ENCODE measurements around the genes SSRP1, ZDHHC5, OR9Q1, OR5B21 and OR4D11.

- PRO-cap: no peak
- RRBS: no CpG with 5 or more reads among the region's 7 CpGs
Observed at GRCh38 chr11:57323485-57324026, 1.2 kb downstream of the TNKS1BP1 start.

GRCh38 chr11:57334947-57336225, at the start of gene SSRP1:
TSS of gene SSRP1 (minus strand) at chr11:57335892.
- PRO-cap: bidirectional peak, plus-strand start at chr11:57335520, minus-strand start at chr11:57335457; bidirectional peak, plus-strand start at chr11:57335953, minus-strand start at chr11:57335870; bidirectional peak, plus-strand start at chr11:57336116, minus-strand start at chr11:57336083
- RRBS: under 1% methylated on average over 28 of the region's 80 CpGs

GRCh38 chr11:57349641-57350254, 11.6 kb downstream of the P2RX3 start:
- PRO-cap: no peak
- RRBS: no CpG with 5 or more reads among the region's 27 CpGs

- PRO-cap: bidirectional peak, plus-strand start at chr11:57434804, minus-strand start at chr11:57434749
- RRBS: no CpG with 5 or more reads among the region's 8 CpGs
Observed at GRCh38 chr11:57434348-57435218, 7.7 kb upstream of the SLC43A3 start.

DNA sequence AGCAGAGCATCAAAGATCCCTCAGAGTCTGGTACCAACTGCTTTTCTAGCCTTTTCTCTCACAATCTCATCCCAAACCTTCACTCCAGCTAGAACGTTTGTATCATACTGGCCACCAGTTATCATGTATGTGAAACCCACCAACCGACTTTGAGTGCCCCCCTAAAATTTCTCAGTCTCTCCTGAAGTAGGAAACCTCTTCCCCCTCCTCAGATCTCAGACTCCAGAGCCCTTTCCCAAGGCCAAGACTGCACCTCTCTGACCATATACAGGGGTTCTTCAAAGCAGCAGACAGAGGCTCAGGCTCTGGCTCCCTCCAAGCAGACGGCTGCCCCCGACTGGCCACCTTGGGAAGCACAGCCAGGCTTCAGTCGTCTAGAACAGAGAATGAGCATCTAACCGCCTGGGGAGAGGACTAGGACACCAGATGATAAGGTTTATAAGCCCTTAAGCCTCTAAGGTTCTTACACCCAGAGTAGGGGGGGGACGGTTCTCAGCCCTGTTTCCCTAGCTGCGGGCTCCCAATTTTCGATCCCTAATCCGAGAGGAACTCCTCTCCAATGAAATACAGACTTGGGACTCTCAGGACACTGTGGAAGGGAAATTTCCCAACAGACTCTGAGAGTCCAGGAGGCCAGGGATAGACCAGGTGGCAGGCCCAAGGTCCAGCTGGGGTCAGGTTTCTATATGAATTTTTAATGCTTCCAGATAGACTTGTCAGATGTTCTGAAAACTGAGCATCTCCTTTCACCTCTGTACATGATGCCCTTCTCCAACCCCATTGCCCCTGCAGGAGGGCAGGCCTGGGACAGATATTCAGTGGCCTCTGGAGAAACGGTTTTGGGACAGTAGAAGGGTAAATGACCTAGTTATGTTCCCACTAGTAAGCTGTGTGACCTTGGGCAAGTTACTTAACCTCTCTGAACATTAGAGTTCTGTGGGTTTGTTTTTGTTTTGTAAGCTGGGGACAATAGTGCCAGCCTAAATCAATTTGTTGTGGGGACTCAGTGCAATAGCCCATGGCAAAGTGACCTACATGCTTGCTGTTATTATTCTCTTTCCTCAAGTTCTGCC, 20.2 kb downstream of the RTN4RL2 start:
- PRO-cap: no peak
- RRBS: no CpG with 5 or more reads among the region's 11 CpGs

GRCh38 chr11:57485608-57486189, 25.4 kb downstream of the RTN4RL2 start:
- PRO-cap: no peak
- RRBS: no CpG with 5 or more reads among the region's 9 CpGs

- PRO-cap: no peak
- RRBS: no CpG with 5 or more reads among the region's 12 CpGs
Observed at GRCh38 chr11:57491515-57492159, 23.9 kb downstream of the SLC43A1 start.

DNA sequence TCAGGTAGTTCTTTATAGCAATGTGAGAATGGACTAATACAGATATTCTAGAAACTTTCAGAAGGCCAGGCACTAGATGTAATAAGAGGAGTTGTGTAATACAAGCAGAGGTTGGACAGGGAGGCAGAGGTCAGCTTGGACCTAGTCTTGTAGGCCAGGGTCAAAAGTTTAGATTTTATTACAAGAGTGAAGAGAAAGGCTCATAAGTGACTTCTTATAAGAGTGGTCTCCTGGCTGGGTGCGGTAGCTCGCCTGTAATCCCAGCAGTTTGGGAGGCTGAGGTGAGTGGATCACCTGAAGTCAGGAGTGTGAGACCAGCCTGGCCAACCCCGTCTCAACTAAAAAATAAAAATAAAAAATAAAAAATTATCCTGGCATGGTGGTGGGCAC, 9.1 kb upstream of the SERPING1 start:
- PRO-cap: no peak
- RRBS: no CpG with 5 or more reads among the region's 3 CpGs

DNA sequence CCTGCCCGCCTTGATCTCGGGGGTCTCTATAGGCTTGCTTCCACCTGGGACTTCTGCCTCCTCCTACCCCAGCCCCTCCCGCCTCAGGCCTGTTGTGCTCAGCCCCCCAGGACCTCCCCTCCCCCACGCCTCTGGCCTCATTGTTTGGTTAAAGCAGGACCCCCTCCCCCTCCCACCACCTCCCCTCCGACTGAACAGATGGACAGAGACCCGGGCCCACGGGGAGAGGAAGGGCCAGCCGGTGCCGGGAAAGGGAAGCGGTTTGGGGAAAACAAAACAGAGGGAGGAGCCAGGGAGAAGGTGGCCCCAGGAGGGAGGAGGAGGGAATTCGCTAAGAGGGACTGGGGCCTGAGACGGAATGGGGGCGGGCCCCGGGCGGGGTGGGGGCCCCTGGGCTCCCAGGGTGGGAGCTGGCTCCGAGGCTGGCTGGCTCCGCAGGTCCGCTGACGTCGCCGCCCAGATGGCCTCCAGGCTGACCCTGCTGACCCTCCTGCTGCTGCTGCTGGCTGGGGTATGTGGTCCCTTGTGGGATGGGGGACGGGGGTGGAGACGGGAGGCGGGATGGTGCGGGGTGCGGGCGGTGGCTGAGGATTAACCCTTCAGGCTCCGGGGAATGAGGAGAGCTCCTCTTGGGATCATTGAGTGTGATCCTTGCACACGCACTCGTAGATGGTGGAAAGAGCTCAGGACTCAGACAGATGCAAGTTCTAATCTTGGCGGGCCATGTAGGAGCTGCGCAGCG, 497 bp downstream of the SERPING1 start:
- PRO-cap: no peak
- RRBS: no CpG with 5 or more reads among the region's 33 CpGs

DNA sequence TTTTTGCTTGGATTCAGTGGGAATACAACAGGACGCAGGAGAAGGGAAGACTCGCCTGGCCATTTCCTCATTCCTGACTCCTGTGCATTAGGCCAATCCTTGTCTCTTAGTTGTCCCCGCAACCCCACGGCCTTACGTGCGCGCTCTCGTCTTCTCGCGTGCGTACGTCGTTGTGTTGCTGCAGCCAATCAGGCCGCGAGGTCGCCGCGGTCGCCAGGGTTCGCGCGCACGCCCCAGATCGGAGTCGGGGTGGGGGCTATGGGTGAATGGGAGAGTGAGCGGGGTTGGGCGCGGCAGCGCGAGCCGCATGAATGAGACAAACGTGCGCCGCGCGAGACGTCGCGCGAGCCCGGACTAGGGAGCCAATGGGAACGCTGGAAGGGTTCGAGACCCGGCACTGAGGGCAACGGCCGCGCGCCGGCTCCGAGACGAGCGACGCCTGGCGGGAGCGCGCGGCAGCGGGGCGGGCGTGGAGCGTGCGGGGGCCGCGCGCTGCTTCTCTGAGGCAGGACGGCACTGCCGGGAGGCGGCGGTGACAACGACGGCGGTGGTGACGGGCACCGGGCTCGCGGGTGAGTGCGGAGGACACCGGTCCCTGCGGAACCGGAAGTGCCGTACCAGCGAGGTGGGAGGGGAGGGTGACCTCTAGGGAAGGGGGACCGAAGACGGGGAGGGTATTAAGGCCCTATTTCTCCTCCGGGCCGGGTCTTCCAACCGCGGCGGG, at the start of gene ZDHHC5:
TSS of gene ZDHHC5 (plus strand) at position 499 of the 724 bp plus-strand sequence.
- PRO-cap: bidirectional peak, plus-strand start at position 503 of the sequence, minus-strand start at position 611 of the sequence
- RRBS: 1% methylated on average over 17 of the region's 89 CpGs

- PRO-cap: no peak
- RRBS: no CpG with 5 or more reads among the region's 5 CpGs
Observed at GRCh38 chr11:57680257-57680978, 12.5 kb downstream of the ZDHHC5 start.

- PRO-cap: no peak
- RRBS: no CpG with 5 or more reads among the region's 4 CpGs
Observed at GRCh38 chr11:57682149-57682717, 14.3 kb downstream of the ZDHHC5 start.

DNA sequence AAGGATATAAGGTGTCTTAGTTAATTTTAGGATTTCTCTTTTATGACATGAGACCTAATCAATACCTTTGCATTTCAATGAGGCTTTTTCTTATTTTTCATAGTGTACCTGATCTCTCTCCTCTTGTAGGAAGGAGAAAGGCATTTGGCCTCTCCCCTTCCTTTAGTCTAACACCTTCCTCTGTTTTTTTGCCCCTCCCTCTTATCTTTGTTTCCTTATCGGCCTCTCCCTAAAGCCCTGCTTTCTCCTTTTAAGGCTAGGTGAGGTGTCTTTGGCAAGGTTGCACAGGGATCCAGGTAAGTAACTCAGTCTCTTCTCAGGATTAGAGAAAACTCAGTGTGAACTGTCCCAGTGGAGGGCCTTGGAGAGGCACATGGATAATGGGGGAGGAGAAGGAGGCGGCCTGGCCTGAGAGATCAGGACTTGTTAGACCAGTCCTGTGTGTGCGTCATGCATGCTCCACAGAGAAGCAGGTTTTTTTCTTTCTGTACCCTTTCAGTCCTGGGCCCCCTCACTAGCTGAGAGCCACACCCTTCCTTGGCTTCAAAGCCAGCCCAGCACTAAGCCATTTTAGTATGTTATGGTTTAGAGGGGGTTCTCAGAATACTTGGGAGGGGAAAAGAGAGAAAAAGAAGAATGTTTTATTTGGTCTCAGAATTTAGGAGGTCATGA, 19.9 kb downstream of the CTNND1 start:
- PRO-cap: no peak
- RRBS: no CpG with 5 or more reads among the region's 3 CpGs

DNA sequence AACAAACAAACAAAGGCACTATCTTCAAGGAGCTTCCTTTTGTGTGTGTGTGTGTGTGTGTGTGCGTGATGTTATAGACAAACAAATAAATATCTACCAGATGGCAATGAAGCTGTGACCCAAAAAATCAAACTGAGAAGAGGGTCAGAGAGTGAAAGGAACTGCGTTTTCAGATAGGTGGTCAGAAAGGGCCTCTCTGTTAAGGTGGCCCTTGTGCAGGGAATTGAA, at the start of gene OR9Q1:
TSS of gene OR9Q1 (plus strand) at position 204 of the 228 bp plus-strand sequence.
- PRO-cap: no peak
- RRBS: no CpG with 5 or more reads among the region's 2 CpGs

GRCh38 chr11:58508007-58508481, at the start of gene OR5B21:
TSS of gene OR5B21 (minus strand) at chr11:58508105.
- PRO-cap: no peak
- RRBS: no CpG with 5 or more reads among the region's 1 CpG

GRCh38 chr11:58609715-58610650, 12.5 kb upstream of the CNTF start:
- PRO-cap: no peak
- RRBS: 96% methylated on average over 6 of the region's 8 CpGs

- PRO-cap: bidirectional peak, plus-strand start at chr11:58905371, minus-strand start at chr11:58905345; bidirectional peak, plus-strand start at chr11:58906021, minus-strand start at chr11:58905846
- RRBS: 7% methylated on average over 2 of the region's 73 CpGs
Observed at GRCh38 chr11:58905002-58906352, 33.8 kb upstream of the GLYATL1 start.

- PRO-cap: no peak
- RRBS: no CpG with 5 or more reads among the region's 6 CpGs
Observed at GRCh38 chr11:59058741-59059005, 27.4 kb upstream of the GLYATL1B start.

GRCh38 chr11:59503278-59503871, at the start of gene OR4D11:
TSS of gene OR4D11 (plus strand) at chr11:59503576.
- PRO-cap: no peak
- RRBS: no CpG with 5 or more reads among the region's 4 CpGs

- PRO-cap: no peak
- RRBS: no CpG with 5 or more reads among the region's 6 CpGs
Observed at GRCh38 chr11:59670098-59670500, 1.3 kb upstream of the PATL1 start.

Measured in MCF 10A (cell line).